Retinal pigment epithelial cell (primary cell): ENCODE measurements around the genes GIMAP2, ASIC3 and CHPF2.

DNA sequence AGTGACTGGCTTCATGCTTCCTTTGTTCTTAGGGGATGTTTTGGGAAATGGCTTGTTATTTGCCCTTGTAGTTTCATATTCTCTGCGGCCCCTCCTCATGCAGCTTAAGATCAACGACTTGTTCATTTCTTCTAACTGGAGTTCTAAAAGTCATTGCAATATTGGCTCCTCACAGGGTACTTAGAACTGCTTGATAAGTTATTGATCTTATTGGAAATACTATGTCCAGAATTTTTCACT lies 8.5 kb upstream of the GIMAP2 start:
- RRBS = no CpG with 5 or more reads among the region's 2 CpGs

- RRBS = no CpG with 5 or more reads among the region's 6 CpGs
Measured at GRCh38 chr7:150685434-150685996, at the start of gene GIMAP2. GIMAP2 (plus strand) TSS chr7:150685706.

GRCh38 chr7:150718468-150718878 lies 2.1 kb downstream of the GIMAP1 start:
- RRBS = no CpG with 5 or more reads among the region's 4 CpGs

- RRBS = no CpG with 5 or more reads among the region's 2 CpGs
Measured at GRCh38 chr7:150732000-150732389, 5.2 kb upstream of the GIMAP5 start.

GRCh38 chr7:150738197-150739355 lies 1.4 kb downstream of the GIMAP5 start:
- RRBS = no CpG with 5 or more reads among the region's 9 CpGs

GRCh38 chr7:150741927-150743051 lies 5.1 kb downstream of the GIMAP5 start:
- RRBS = no CpG with 5 or more reads among the region's 18 CpGs

DNA sequence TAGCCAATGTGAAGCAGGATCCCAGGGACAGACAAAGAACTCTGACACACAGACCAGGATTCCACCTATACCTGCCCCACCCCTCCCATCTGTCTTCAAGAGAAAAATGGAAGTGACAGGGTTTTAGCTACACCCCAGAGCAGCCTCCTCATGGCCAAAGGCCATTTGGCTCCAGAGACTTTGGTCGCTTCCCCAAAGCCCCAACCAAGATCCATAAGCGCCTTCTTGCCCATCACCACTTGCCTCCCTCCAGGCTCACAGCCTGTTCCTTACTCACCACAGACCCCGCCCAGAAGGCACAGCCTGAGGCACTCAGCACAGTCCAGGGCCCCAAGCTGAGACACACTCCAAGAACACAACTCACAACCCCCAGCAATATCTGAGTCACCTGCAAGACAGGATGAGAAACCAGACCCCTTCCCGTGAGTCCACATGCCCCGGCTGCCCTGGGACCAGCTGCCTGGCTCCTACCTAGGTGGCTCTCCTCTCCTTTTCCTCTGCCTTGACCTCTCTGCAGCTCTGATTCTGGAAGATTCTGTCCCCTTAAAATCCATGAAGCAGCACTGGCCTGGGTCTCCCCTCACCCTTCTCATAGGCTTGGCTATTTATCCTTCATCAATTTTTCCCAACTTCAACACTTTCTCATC lies 6.4 kb downstream of the TMEM176B start:
- RRBS = no CpG with 5 or more reads among the region's 5 CpGs

DNA sequence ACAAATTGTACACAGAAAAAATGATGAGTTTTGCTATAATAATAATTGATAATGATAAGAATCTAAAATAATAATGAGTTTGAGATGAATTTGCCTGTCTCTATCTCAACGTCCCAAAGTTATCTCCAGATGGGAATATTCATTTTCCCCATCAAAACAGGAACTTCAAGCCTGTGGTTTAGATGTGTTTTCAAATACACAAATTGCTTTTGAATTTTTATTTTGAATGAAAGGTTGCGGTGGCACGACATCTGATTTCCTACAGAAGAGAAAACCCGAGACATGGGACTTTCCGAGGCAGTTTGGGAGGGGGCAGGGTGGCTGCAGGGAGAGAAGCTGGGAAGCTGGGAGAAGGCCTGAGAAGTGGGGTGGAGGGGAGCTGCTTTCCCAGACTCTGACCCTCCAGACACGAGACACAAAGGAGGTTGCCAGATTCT lies 19.5 kb downstream of the TMEM176A start:
- RRBS = no CpG with 5 or more reads among the region's 6 CpGs

GRCh38 chr7:150869373-150869930 lies 17.1 kb downstream of the AOC1 start:
- RRBS = no CpG with 5 or more reads among the region's 4 CpGs

DNA sequence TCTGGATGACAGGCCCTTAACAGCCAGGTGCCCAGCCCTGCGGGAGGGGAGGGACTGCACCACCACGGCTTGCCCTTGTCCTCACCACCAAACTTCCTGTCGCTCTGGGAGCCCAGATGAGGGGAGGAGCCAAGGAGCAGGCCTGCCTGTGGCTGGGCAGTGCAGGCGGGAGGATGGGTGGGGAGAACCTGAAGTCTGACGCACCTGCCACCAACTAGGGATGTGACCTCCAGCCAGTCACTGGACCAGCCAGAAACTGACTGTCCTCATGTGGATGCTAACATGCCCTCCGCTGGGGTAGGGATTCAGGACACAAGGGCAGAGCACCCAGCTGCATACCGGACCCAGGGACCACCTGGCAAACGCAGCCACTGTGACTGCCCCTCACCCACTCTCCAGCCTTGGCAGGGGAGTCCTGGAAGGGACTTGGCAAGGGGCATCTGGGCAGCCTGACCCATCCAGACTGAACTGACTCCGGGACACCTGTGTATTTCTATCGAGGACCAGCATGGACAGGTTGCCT lies 35.8 kb downstream of the KCNH2 start:
- RRBS = no CpG with 5 or more reads among the region's 10 CpGs

- RRBS = no CpG with 5 or more reads among the region's 13 CpGs
Measured at GRCh38 chr7:150954469-150955150, 23.5 kb downstream of the KCNH2 start.

- RRBS = 77% methylated on average over 3 of the region's 5 CpGs
Measured at GRCh38 chr7:150975608-150976108, 2.5 kb downstream of the KCNH2 start.

GRCh38 chr7:151038894-151039725 lies 9.2 kb upstream of the ASIC3 start:
- RRBS = no CpG with 5 or more reads among the region's 10 CpGs

GRCh38 chr7:151048476-151048757 lies at the start of gene ASIC3:
ASIC3 (plus strand) TSS chr7:151048531.
- RRBS = no CpG with 5 or more reads among the region's 13 CpGs

DNA sequence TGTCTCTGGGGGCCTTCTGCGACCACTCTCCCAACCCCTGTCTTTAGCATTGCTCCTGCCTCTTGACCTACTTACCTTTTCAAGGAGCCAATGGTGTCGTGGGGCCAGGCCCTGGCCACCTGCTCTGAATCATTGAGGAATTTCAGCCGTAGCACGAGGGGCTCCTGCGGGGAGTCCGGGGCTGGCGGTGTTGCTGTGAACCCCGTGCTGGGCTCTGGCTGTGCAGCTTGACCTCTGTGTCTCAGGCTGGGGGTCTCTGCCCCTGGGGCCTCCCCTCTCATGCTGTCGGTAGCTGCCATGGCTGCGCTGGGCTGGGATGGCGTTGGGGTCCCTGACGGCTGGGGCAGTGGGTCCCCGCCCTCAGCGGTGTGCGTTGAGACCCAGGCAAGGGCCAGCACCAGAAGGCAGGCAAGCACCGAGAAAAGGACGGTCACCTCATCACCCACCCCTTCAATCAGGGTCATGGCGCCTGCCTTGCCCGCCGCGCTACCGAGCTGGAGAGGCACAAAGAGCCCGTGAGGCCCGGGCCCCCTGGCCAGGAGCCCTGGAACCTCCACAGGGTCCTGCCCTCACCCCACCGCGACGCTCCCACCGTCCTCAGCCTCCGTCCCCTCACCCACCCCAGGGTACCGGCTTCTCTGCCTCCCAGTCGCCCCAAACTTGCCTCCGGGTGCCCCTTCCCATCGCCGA lies 1.0 kb downstream of the TMUB1 start:
- RRBS = 23% methylated on average over 5 of the region's 34 CpGs

DNA sequence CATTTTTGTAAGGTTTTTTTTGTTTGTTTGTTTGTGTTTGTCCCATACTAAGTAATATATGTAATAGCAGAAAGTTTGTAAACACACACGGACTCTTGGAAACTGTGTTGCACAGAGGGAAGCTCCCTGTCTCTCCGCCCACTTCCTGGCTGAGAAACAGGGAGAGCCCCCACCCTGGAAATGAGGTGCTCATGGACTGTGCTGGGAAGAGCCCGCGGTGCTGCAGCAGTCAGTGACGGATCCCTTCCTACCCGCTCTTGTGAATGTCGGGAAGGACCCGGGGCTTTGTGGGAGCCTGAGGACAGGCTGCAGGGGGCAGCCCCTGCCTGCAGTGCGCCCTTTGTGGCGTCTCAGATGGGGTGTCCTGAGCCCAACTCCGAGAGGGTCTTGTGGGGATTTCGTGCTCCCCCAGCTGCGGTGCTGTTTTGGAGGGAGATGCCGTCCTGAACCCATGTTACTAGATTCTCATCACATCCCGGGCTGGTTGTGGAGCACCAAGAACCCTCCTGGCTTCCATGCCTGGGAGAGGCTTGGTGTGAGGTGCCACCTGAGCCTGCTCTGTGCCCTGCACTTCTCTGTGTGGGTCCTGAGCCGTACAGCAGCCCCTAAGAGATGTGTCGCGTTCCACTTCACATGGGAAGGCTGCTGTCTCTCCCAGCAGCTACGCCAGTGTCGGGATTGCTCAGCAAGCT lies 13.7 kb downstream of the AGAP3 start:
- RRBS = 35% methylated on average over 3 of the region's 20 CpGs

DNA sequence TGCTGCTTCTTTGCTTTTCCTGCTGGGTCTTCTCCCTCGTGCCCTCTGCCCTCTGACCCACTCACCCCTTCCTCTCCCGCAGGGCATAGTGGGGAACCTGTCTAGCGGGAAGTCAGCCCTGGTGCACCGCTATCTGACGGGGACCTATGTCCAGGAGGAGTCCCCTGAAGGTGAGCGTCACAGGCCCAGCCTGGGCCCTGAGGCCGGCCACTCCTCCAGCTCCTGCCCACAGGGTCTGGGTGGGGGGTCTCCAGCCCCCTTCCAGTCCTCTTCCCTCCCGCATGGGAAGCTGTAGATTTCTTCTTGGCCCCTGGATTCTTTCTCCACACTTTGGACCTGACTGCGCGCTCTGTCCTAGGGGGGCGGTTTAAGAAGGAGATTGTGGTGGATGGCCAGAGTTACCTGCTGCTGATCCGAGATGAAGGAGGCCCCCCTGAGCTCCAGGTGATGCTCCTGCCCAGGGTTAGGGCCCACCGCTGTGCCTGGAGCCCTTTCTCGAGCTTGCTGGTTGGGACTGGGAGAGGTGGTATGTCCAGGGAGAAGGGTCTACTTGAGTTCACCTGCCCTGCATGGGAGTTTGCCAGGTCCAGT lies 30.8 kb downstream of the AGAP3 start:
- RRBS = no CpG with 5 or more reads among the region's 14 CpGs

GRCh38 chr7:151207355-151207780 lies 2.1 kb upstream of the IQCA1L start:
- RRBS = no CpG with 5 or more reads among the region's 10 CpGs

DNA sequence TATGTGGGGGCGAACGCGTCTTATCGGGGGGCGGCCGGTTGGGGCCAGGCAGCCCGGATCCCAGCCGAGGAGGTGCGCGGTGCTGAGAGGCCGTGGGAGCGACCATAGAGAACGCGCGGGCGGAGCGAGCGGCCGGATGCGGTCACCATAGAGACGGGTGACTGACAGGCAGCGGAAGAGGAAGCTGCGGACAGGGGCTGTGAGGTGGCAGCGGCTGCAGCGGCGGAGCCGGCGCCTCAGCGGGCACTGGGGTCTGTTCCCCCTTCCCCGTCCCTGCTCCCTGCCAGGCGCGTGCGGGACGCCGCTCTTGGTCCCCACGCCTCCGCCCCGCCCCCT lies at the start of gene CHPF2:
Gene CHPF2, plus strand, starts transcription at position 177 of the 336 bp plus-strand sequence.
- RRBS = 2% methylated on average over 20 of the region's 38 CpGs

GRCh38 chr7:151273449-151274228 lies 25.1 kb upstream of the SMARCD3 start:
- RRBS = no CpG with 5 or more reads among the region's 7 CpGs